Measurements from ENCODE around the genes TPPP3, ATP6V0D1, PARD6A, GFOD2 and CENPT.

DNA sequence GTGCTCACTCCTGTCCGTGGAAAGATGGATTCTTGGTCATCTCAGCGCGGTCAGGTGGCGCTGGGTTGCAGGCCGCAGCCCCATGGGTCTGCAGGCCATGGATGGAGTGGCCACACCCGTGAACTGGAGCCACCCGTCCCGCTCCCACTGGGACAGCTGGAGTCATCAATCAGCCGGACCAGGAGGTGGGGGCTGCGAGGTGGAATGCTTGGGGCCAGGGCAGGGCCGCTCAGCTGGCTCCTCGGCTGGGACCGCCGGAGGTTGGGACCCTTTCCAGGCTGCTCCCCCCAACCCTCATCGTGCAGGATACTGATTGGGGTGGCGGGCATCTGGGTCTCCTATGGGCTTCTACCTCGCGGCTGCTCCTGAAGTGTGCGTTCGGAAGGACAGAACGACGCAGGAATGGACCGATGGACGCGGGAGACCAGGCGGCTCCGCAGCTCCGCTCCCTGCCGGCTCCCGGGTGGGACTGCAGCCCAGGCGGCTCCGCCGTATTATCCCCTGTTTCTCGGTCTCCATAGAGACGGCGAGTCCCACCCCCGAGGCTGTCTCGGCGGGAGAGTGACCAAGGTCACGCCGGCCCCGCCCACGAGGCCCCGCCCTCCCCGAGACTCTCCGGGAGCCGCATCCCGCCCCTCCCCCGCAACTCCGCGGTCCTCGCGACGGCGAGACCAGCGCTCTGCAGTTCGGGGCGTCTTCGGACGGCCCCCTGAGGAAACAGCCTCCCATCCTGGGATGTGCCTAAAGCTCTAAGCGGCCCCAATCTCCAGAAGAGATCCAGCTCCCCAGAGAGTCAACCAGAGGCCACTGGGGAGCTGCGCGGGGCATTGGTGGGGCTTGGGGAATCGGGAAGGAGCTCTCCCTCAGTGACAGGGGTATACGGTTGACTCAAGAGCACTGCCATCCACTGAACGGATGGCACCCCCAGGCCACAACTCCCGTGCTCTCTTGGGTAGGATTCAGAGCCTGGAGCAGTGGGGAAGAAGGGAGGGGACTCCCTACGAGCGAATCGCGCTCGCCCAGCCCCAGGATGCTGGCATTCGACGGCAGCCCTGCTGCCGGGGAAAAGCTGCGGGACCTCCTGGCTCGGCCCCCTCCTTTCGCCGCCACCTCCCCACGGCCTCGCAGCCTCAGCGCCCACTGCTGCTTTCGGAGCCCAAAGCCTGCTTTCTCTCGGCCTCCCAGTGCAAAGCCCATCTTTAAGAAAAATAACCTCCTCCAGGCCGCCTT is at the start of gene TPPP3:
Gene TPPP3, minus strand, starts transcription at position 471 of the 1,230 bp plus-strand sequence.
- PRO-cap, result unidirectional peak, minus-strand start at position 471 of the sequence; bidirectional peak, plus-strand start at position 645 of the sequence, minus-strand start at position 471 of the sequence

- PRO-cap, result no peak
Measured at GRCh38 chr16:67428630-67428874, 2.4 kb upstream of the HSD11B2 start.

DNA sequence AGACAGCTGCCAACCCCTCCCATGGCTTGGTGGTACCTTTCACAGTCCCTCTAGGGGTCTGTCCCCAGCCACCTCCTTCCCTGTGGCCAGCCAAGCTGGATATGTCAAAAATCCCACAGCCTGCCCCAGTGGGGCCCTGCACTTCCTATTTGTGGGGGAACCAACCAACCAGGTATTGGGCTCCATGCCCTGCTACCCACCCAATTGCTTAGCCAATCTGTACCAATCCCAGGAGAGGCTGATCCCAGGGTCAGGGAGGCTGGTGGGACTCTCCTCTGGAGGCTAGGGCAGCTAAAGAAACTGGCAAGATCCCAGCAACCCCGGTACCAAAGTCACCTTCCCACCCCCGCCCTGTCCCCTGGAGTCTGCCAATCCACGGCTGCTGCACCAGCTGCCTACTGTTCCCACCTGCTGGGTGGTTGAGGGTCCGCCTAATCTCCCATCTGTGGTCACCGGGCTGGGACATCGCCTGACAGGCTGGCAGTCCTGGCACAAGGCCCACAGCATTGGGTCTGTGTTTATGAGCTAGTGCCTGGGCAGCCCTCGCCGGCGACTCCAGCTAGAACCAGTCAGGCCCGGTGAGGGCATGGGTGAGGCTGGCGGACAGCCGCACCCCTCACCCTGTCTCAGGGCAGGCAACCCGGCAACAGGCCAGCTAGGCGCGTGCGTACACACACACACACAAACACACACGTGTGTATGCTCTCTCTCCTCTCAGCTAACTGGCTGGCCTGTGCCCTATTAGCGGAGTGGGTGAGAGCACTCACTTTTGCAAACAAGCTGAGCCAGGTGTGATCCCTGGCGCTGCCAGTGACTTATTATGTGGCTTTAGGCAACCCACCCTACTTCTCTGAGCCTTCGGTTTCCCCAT is 10.2 kb downstream of the HSD11B2 start:
- PRO-cap, result no peak

GRCh38 chr16:67480747-67481628 is at the start of gene ATP6V0D1:
TSS of gene ATP6V0D1 (minus strand) at chr16:67481157.
- PRO-cap, result bidirectional peak, plus-strand start at chr16:67481404, minus-strand start at chr16:67481120

- PRO-cap, result no peak
Measured at GRCh38 chr16:67532963-67533947, 4.6 kb downstream of the RIPOR1 start.

DNA sequence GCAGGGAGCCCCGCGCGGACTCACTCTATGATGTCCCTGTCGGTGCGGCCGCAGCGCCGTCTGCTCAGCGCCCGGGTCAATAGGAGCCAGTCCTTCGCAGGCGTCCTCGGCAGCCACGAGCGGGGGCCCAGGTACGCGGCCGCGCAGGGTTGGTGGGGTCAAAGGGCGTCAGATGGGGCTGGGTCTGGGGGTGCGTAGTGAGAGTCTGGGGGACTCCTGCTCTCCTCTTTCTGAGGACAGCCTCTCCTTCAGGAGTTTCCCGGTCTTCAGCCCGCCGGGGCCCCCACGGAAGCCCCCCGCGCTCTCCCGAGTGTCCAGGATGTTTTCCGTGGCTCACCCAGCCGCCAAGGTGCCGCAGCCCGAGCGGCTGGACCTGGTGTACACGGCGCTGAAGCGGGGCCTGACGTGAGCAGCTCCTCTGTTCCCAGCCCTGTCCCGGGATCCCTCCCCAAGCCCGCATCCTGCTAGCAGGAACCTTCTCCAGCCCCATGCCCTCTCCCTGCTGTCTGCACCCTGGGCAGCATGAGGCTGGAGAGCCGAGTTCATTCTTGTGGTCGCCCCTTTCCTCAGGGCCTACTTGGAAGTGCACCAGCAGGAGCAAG is 9.9 kb downstream of the RIPOR1 start:
- PRO-cap, result no peak

GRCh38 chr16:67541248-67542374 is 13.0 kb downstream of the RIPOR1 start:
- PRO-cap, result no peak

GRCh38 chr16:67542375-67543049 is 13.9 kb downstream of the RIPOR1 start:
- PRO-cap, result no peak

GRCh38 chr16:67544575-67545299 is 16.1 kb downstream of the RIPOR1 start:
- PRO-cap, result no peak

- PRO-cap, result no peak
Measured at GRCh38 chr16:67546336-67547568, 15.6 kb upstream of the CTCF start.

GRCh38 chr16:67552147-67553095 is 9.9 kb upstream of the CTCF start:
- PRO-cap, result no peak

GRCh38 chr16:67561027-67561851 is 1.1 kb upstream of the CTCF start:
- PRO-cap, result no peak

DNA sequence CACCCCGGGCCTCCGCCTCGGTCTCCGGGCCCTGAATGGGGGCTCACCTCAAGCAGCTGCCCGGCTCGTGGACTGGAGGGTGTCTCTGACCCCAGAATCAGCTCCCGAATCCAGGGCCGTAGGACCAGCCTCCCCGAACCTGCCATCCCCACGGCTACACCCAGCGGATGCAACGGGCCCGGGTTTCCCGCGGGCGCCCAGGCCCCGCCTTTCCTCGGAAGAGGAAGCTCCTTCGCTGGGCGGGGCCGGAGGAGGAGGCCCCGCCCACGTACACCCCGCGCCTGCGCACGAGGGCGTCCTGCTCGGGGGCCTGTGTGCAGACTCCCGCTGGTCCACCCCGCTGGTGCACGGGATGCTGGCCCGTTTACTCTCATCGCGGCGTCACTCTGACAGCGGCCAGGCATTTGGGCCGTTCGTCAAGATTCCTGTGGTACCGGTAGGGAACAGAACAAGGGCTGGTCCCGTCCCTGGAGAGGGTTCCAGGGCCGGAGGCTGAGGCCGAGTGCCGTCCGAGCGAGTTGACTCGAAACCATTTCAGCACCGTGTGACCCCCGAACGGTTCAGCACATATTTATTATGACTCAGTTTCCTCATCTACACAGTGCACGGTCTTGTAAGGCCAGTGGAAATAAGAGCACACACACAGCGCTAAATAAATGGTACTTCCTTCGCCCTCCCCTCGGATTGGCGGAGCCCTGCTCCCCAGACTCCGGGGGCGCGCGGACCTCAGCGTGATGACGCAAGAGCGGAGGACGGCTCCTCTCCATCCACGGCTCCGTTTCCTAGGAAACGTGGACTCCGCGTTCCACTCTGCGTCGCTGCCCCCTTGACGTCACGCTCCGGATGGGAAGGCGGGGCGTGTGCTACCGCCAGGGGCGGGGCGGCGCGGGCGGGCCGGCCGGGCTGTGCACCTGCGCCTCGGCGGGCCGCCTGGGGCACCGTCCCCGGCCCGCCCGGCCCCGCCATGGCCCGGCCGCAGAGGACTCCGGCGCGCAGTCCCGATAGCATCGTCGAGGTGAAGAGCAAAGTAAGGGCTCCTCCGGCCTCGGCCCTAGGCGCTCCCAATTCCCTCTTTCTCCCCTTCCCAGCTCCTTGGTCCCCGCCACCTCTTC is at the start of gene PARD6A:
Gene PARD6A, plus strand, starts transcription at position 886 of the 1,112 bp plus-strand sequence.
- PRO-cap, result bidirectional peak, plus-strand start at position 978 of the sequence, minus-strand start at position 784 of the sequence

DNA sequence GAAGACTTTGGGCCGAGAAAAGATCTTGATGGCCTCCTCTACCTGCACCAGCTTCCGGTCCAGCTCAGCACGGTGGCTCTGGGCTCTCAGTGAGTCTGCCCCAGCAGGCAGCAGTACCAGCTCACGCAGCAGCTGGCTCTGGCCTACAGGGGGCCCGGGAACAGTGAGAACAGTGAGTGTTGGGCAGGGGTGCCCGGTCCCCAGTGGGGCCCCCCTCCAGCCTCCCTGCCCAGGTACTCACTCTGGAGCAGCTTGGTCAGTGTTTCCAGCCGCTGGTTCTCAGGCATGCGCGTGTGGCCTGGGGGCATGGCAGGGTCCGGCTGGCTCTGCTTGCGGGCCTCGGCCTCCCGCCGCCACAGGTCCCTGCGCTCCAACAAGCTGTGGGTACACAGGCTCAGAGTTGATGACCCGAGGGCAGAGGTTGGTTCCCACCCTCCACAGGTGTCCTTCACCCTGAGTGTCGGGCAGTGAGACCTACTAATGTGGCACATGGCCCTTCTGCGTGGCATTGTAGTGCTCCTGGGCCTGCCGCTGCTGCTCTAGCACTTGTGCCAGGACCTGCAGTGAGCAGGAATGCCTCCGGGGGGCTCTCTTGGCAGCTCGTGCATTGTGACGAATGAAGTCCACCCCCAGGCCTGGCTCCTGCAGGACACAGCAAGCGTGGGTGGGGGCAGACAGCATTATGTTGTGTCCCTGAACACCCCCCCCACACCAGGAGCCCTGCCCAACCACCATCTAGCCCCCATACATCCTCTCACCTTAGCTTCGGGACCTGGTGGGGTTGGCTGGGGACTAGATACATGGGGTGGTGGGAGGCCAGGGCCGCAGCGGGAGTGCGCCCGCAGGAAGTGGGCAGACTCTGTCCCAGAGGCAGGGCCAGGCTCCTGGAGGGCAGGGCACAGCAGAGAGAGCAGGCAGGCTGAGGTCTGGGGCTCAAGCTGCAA is 2.7 kb downstream of the PARD6A start:
- PRO-cap, result no peak

DNA sequence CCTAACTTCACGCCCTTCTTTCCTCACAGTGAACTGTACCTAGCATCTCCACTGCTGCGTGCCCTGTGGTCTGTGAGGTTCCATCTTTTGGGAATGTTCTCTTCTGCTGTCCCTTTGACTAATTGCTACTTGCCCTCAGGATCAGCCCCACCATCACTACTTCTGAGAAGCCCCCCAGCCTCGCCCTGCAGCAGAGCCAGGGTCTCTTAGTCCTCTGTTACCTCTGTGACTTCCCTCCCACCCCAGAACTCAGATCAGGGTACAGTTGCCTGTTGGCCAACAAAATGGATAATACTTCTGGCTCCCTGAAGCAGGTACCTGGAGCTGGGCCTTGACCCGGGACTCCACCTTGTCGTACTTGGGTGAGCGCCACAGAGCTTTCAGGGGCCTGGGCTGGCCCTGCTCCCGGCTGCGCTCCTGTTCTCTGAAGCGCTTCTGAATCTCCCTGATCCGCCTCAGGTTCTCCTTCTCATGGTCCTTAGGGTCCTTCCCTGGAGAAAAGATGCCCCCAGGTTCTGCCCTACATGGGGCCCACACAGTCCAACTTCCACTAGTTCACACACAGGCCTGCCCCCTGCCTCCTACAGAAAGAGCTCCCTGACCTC is 1.8 kb downstream of the ENKD1 start:
- PRO-cap, result no peak

DNA sequence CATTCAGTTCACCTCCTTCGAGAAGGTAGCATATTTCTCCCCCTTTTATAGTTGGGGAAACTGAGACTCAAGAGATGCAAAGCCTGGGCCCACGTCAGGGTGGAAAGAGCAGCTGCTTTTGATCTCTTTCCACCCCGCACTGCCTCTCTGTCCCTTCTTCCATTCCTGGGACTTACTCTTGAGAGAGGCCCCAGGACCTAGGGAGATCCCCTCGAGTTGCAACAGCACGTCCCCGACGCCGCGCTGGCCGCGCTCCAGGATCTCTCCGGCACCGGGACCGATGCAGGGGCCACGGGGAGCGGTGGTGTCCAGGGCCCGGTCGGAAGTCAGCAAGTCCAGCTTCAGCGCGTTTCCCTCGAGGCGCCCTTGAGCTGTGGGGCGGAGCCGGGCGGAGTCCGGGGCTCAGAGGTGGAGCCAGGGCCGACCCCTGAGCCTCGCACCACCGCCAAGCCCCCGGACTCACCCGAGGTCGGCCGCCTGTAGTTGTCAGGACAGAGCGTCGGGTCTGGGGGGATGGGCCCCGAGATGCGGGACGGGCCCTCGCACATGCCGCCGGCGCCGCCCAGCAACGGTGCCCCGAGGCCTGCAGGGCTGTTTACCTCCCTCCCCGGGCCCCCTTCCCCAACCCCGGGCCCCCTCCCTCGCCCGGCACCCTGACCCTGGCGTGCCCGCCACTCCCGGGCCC is 513 bp downstream of the ENKD1 start:
- PRO-cap, result no peak

DNA sequence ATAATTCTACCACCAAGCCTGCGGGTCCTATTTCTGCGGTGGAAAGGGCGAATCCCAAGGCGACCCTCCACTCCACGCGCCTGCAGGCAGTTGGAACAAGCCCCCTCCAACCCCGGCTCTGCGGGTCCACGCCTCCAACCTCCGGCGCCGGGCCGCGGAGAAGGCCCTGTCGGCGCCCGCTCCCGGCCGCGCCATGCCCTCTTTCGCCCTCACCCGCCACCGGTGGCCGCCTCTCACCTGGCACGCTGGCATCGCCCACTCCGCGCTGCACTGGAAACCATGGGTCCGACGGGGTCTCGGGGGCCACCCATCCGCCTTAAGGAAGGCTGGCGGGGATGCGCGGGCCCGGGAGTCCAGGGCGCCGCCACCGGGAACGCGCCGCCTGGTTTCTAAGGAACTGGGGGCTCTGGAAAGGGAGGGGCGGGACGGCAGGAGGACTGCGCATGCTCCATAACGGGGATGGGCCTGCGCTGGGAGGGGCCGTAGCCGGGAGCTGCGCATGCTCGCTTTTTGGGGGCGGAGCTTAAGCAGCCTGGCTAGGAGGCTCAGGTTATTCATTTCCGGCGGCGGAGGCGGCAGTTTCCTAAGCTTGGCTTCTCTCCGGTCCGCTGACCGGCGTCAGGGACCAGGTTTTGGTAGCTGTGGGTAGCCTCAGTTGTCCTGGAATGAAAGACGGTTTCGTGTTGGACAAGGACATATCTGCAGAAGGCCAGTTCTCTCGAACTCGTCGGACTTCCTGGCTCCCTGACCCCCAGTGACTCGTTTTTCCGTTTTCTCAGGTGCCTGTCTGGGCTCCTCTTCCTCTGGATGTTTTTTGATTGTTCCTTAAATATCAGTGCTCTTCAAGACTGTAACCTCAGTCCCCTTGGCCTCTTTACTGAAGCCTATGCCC is at the start of gene GFOD2:
Gene GFOD2, minus strand, starts transcription at position 391 of the 892 bp plus-strand sequence.
- PRO-cap, result bidirectional peak, plus-strand start at position 557 of the sequence, minus-strand start at position 377 of the sequence

- PRO-cap, result no peak
Measured at GRCh38 chr16:67774501-67774966, 31.8 kb downstream of the RANBP10 start.

DNA sequence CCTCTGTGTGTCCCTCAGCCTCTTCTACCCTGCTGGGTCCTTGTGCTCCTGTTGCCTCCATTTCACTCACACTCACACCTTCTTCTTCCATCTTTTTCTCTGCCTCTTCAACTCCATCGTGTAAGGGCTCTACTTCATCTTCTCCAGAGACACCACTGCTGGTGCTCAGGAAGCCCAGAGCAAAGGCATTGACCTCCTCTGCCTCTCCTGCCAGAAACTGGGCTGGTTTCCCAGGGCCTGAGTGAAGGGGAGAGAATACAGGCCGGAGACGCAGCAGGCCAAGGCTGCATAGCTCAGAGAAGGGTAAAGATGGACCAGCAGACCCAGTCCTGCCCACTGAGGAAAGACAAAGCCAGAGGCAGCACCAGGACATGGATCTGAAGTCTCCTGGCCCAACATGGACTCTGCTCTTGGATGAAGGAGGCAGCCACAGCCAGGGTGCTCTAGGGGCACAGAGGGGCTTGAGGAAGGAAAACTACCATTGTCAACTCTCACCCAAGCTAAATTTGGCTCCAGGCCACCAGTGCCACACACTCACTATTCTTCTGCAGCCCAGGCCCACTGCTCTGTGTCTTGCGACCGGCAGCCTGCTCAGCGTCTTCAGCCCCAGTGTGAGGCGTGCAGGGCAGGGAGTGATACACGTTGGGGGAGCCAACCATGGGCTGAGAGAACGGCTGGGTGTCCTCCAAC is 12.1 kb upstream of the THAP11 start:
- PRO-cap, result no peak

- PRO-cap, result unidirectional peak, plus-strand start at chr16:67847192
Measured at GRCh38 chr16:67847071-67848188, at the start of gene CENPT. TSS of gene CENPT (minus strand) at chr16:67847693.

Measured in left common carotid artery plus branches (tissue), 1 donor.